ENCODE measurements around the genes GC and AFP.

DNA sequence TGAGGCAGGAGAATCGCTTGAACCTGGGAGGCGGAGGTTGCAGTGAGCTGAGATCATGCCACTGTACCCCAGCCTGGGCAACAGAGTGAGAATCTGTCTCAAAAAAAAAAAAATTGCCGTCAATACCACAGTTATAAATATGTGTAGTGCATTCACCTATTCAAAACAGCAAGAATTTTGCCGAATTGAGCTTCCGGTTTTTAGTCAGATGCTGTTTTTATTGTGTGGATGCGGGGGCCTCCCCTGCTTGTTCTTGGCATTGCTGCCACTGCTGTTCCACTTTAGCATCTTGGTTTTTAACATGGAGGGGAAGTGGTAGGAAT, 25.2 kb downstream of the MOB1B start:
- PRO-cap, 3 experiments: no peak in any of the 3 experiments
- RAMPAGE, long total RNA: no peak
- RRBS, 2 experiments: no CpG with 5 or more reads among the region's 6 CpGs

GRCh38 chr4:70994692-70995130, 1.3 kb downstream of the DCK start:
- PRO-cap, 3 experiments: no peak in any of the 3 experiments
- RAMPAGE, long total RNA: no peak
- RRBS, 2 experiments: no CpG with 5 or more reads among the region's 6 CpGs

GRCh38 chr4:70995870-70996496, 2.5 kb downstream of the DCK start:
- PRO-cap, 3 experiments: no peak in any of the 3 experiments
- RAMPAGE, long total RNA: no peak
- RRBS, 2 experiments: no CpG with 5 or more reads among the region's 7 CpGs

GRCh38 chr4:71236267-71236712, 49.2 kb downstream of the SLC4A4 start:
- PRO-cap, 3 experiments: no peak in any of the 3 experiments
- RAMPAGE, long total RNA: no peak
- RRBS, 2 experiments: no CpG with 5 or more reads among the region's 4 CpGs

DNA sequence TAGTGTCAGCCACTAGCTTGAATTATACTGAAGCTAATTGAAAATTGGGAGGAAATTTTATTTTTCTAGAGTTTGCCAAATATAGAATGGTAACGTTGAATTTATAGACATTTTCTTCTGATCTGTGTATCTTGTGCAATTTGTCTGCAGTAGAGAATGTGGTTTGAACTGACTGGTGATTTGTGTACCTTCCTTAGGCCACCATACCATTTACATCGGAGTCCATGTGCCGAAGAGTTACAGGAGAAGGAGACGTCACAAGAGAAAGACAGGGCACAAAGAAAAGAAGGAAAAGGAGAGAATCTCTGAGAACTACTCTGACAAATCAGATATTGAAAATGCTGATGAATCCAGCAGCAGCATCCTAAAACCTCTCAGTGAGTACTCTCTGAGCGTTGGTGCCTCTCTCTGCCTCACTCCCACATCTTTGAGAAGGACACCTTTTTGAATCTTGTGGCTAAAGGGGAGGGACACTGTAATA, 68.0 kb downstream of the SLC4A4 start:
- PRO-cap, 3 experiments: no peak in any of the 3 experiments
- RAMPAGE, long total RNA: no peak
- RRBS, 2 experiments: no CpG with 5 or more reads among the region's 5 CpGs

DNA sequence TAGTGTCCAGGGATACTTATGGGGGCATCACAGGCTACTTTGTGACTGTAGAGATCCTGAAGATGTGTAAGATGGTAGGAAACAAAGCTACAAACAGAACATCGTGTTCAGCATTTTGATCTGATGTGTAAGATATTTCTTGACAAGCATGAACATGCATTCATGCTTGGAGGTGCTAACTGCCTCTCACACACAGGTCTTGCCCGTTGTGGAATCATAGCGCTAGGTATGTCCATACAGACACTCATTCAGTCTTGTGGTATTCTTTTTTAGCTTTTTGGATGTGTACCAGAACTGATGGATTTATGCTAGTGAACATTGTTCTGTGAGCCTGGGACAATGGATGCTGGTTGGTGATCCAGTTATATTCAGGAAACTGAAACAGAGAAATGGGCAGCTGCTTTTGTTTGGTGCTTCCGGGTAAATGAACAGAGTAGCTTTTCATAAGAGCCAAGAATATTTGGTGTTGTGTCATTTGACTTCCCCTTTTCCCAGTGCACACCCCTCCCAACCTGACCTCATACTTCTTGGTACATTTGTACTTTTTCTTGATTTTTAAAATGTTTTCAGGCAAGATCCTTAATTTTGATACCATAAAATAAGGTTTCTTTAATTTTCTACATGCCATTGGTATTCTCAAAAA, 72.8 kb downstream of the SLC4A4 start:
- PRO-cap, 3 experiments: no peak in any of the 3 experiments
- RAMPAGE, long total RNA: no peak
- RRBS, 2 experiments: no CpG with 5 or more reads among the region's 4 CpGs

DNA sequence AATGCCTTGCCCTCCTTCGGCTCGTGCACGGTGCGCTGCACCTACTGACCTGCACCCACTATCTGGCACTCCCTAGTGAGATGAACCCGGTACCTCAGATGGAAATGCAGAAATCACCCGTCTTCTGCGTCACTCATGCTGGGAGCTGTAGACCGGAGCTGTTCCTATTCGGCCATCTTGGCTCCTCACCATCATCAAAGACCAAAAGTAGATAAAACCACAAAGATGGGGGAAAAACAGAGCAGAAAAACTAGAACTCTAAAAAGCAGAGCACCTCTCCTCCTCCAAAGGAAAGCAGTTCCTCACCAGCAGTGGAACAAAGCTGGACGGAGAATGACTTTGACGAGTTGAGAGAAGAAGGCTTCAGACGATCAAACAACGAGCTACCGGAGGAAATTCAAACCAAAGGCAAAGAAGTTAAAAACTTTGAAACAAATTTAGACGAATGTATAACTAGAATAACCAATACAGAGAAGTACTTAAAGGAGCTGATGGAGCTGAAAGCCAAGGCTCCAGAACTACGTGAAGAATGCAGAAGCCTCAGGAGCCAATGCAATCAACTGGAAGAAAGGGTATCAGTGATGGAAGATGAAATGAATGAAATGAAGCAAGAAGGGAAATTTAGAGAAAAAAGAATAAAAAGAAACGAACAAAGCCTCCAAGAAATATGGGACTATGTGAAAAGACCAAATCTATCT, 232.7 kb downstream of the SLC4A4 start:
- PRO-cap, 3 experiments: no peak in any of the 3 experiments
- RAMPAGE, long total RNA: no peak
- RRBS, 2 experiments: no CpG with 5 or more reads among the region's 17 CpGs

GRCh38 chr4:71622413-71622929, 161.4 kb downstream of the GC start:
- PRO-cap, 3 experiments: no peak in any of the 3 experiments
- RAMPAGE, long total RNA: no peak
- RRBS, 2 experiments: no CpG with 5 or more reads among the region's 1 CpG

GRCh38 chr4:71765395-71765781, 18.5 kb downstream of the GC start:
- PRO-cap, 3 experiments: no peak in any of the 3 experiments
- RAMPAGE, long total RNA: no peak
- RRBS, 2 experiments: no CpG with 5 or more reads among the region's 4 CpGs

DNA sequence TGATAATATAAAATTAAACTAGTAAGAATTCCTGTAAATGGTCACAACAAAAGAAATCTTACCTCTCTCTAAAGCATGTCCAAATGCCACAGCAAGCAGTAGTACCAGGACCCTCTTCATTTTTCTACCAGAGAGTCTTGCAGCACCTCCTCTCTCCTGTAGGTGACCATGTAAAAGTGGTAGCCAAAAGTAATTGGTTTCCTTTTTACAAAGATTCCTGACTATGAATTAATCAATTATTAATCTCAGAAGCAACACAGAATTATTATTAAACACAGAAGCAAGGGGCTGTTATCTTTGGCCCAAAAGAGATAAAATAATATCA, at the start of gene GC:
Gene GC, minus strand, starts transcription at position 181 of the 325 bp plus-strand sequence.
- PRO-cap, 3 experiments: no peak in any of the 3 experiments
- RAMPAGE, long total RNA: no peak

DNA sequence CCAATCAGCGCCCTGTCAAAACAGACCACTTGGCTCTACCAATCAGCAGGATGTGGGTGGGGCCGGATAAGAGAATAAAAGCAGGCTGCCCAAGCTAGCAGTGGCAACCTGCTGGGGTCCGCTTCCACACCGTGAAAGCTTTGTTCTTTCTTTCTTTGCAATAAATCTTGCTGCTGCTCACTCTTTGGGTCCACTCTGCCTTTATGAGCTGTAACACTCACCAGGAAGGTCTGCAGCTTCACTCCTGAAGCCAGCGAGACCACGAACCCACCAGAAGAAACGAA, 197.5 kb upstream of the ADAMTS3 start:
- PRO-cap, 3 experiments: no peak in any of the 3 experiments
- RAMPAGE, long total RNA: no peak
- RRBS, 2 experiments: no CpG with 5 or more reads among the region's 7 CpGs

GRCh38 chr4:73176971-73178234, 81.2 kb downstream of the ANKRD17 start:
- PRO-cap, 3 experiments: no peak in any of the 3 experiments
- RAMPAGE, long total RNA: no peak
- RRBS, 2 experiments: no CpG with 5 or more reads among the region's 6 CpGs

- PRO-cap, 3 experiments: no peak in any of the 3 experiments
- RAMPAGE, long total RNA: no peak
Observed at GRCh38 chr4:73256449-73256743, 2.2 kb downstream of the ANKRD17 start.

- PRO-cap, 3 experiments: no peak in any of the 3 experiments
- RAMPAGE, long total RNA: no peak
- RRBS, 2 experiments: no CpG with 5 or more reads among the region's 2 CpGs
Observed at GRCh38 chr4:73388729-73389346, 15.2 kb upstream of the ALB start.

GRCh38 chr4:73397537-73397997, 6.5 kb upstream of the ALB start:
- PRO-cap, 3 experiments: no peak in any of the 3 experiments
- RAMPAGE, long total RNA: no peak
- RRBS, 2 experiments: no CpG with 5 or more reads among the region's 1 CpG

DNA sequence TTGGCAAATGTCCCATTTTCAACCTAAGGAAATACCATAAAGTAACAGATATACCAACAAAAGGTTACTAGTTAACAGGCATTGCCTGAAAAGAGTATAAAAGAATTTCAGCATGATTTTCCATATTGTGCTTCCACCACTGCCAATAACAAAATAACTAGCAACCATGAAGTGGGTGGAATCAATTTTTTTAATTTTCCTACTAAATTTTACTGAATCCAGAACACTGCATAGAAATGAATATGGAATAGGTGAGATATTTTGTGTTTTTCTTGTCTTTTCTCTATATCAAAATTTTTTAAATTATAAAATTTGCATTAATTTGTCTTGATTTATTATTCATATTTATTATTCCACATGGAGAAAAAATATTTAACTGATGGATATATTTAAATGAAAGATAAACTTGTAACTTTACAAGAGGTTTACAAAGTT, at the start of gene AFP:
Gene AFP, plus strand, starts transcription at position 125 of the 435 bp plus-strand sequence.
- PRO-cap, 3 experiments: no peak in any of the 3 experiments
- RAMPAGE, long total RNA: no peak

DNA sequence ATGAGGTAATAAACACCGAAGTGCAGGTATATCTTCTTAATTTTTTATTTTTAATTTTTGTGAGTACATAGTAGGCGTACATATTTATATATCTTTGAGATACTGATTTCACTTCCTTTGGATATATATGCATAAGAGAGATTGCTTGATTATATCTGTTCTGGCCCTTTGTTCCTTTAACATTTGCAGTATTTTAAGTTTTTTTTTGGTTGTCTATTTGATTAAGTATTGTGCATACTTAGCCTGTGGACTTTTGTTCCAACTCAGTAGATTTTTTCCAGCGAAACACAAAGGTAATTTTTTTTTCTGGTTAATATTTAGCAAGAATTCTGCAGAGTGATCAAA, 274 bp upstream of the AFM start:
- PRO-cap, 3 experiments: no peak in any of the 3 experiments
- RAMPAGE, long total RNA: no peak
- RRBS, 2 experiments: no CpG with 5 or more reads among the region's 3 CpGs

GRCh38 chr4:73614220-73614977, 5.8 kb downstream of the RASSF6 start:
- PRO-cap, 3 experiments: no peak in any of the 3 experiments
- RAMPAGE, long total RNA: no peak
- RRBS, 2 experiments: no CpG with 5 or more reads among the region's 1 CpG

DNA sequence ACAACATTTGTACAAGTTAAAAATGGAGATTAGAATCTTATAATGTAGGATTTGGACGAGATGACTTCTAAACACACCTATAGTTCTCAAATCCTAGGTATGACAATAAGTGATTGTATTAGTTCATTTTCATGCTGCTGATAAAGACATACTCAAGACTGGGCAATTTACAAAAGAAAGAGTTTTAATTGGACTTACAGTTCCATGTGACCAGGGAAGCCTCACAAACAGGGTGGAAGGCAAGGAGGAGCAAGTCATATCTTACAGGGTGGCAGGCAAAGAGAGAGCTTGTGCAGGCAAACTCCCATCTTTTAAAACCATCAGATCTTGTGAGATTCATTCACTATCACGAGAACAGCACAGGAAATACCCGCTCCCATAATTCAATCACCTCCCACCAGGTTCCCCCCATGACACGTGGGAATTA, 19.6 kb upstream of the CXCL8 start:
- PRO-cap, 3 experiments: no peak in any of the 3 experiments
- RAMPAGE, long total RNA: no peak
- RRBS, 2 experiments: no CpG with 5 or more reads among the region's 4 CpGs

DNA sequence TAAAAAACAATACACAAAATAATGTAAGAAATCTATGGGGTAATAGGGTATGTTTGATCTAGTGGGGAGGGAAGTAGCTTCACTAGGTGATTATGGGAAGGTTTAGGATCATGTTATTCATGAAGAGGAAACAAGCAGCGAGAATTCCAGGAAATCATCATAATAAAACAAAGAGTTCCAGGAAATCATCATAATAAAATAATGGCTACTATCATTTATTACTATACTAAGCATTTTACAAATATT, 12.3 kb upstream of the CXCL8 start:
- PRO-cap, 3 experiments: no peak in any of the 3 experiments
- RAMPAGE, long total RNA: no peak
- RRBS, 2 experiments: no CpG with 5 or more reads among the region's 1 CpG

Measured in skeletal muscle tissue (tissue), 7 donors.